ENCODE results near the genes SNX22 and PPIB.

GRCh38 chr15:63380206-63380520 is 1.5 kb downstream of the CA12 start:
- PRO-cap, result no peak
- CAGE, long polyA plus RNA, result no peak

GRCh38 chr15:63498769-63499480 is 5.5 kb upstream of the USP3 start:
- PRO-cap, result no peak
- CAGE, long polyA plus RNA, result no peak

- PRO-cap, result no peak
- CAGE, long polyA plus RNA, result no peak
These were observed 3.6 kb upstream of the USP3 start for GRCh38 chr15:63500664-63501224.

- PRO-cap, result no peak
- CAGE, long polyA plus RNA, result no peak
These were observed 35.0 kb downstream of the USP3 start for GRCh38 chr15:63539393-63539798.

DNA sequence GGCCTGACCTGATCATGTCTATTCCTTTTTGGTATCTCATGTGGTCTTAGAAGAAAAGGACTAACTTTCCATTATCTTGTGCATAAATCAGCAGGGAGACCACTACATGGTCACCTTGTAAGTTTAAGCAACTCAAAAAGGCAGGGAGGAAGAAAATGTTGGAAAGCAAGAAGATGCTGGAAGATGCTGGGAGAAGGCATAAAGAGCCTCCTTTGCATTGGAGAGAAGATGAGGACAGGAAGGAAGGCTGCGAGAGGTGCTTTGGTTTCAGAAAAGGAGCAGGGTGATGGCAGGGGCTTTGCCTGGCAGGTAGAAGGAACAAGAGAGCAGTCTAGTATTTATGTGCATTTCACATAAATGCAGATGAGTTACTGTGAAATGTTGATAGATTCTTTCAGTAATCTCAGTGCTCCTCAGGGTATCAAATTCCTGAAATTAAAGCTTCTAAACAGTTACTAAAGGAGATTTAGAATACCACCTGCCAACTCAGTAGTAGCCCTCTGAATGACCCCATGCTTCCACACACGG is 14.6 kb upstream of the FBXL22 start:
- PRO-cap, result no peak
- CAGE, long polyA plus RNA, result no peak

GRCh38 chr15:63599197-63599896 is 2.2 kb downstream of the FBXL22 start:
- PRO-cap, result bidirectional peak, plus-strand start at chr15:63599649, minus-strand start at chr15:63599375
- CAGE, long polyA plus RNA, result no peak

- PRO-cap, result no peak
- CAGE, long polyA plus RNA, result no peak
These were observed 24.5 kb downstream of the FBXL22 start for GRCh38 chr15:63621319-63622385.

GRCh38 chr15:63638945-63639163 is 41.7 kb downstream of the FBXL22 start:
- PRO-cap, result no peak
- CAGE, long polyA plus RNA, result no peak

DNA sequence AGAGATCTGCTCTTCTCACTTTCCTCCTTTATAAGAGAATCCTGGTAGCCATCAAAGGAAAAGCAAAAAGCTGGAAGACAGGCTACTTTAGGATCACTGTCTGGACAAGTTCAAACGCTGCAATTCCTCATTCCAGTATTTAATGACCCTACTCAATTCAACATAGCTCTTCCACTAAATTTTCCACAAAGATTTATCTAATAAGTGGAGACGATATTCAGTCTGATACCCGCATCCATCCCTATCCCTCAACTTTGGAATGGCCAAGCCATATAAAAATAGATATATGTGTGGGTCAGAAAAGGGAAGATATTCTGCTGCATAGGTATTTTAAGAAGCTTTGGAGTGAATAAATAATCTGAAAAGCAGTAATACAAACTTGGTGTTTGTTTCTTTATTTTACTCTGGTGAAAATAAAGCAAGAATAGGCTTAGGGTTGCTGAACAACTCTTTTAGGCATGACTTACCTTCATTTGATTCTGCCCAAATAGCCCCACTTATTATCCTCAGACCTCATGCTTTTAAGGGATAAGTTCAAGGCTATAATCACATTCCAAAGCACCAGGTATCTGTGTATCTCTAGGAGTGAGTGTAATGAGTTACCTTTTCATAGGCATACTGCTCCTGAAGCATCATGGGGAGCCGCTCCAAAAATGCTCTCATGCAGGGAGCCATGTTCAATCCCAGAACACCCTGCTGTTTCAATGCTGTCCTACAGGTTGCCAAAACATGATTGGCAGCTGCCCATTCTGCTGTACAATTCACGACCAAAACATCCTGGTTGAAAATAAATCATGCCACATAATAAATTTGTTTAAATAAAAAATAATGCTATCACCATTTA is 43.9 kb downstream of the FBXL22 start:
- PRO-cap, result no peak
- CAGE, long polyA plus RNA, result no peak

GRCh38 chr15:63744186-63744788 is 89.5 kb downstream of the HERC1 start:
- PRO-cap, result no peak
- CAGE, long polyA plus RNA, result no peak

GRCh38 chr15:63767976-63768686 is 65.6 kb downstream of the HERC1 start:
- PRO-cap, result no peak
- CAGE, long polyA plus RNA, result no peak

GRCh38 chr15:63916219-63916916 is 82.6 kb upstream of the HERC1 start:
- PRO-cap, result no peak
- CAGE, long polyA plus RNA, result no peak

GRCh38 chr15:63942604-63943249 is 103.6 kb downstream of the DAPK2 start:
- PRO-cap, result no peak
- CAGE, long polyA plus RNA, result no peak

- PRO-cap, result no peak
- CAGE, long polyA plus RNA, result no peak
These were observed 41.6 kb downstream of the DAPK2 start for GRCh38 chr15:64004601-64005075.

DNA sequence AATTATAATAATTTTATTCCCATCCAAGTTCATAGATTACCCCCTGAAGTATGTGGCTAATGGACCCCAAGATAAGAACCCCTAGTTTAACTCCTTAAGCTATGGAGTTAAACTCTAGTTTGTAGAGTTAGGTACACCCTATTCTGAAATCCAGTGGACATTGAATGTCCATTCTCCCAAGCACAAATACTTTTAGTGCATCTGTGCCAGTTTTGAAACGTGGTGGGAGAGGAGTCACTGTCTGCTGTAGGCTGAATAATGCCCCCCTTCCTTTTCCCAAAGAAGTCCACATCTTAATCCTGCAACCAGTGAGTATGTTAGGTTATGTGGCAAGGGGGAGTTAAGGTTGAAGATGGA is 10.4 kb downstream of the SNX1 start:
- PRO-cap, result no peak
- CAGE, long polyA plus RNA, result no peak

- PRO-cap, result unidirectional peak, plus-strand start at chr15:64151731
- CAGE, long polyA plus RNA, result no peak
These were observed at the start of gene SNX22 for GRCh38 chr15:64151035-64151856. Gene SNX22 (plus strand): TSS chr15:64151731.

GRCh38 chr15:64162456-64163637 is at the start of gene PPIB:
Gene PPIB (minus strand): TSS chr15:64163022.
- PRO-cap, result bidirectional peak, plus-strand start at chr15:64163427, minus-strand start at chr15:64162977
- CAGE, long polyA plus RNA, result start-site peak on the minus strand at chr15:64162979-64163015, 321 and 373 reads in 2 replicates

GRCh38 chr15:64507068-64507845 is 46.9 kb downstream of the ZNF609 start:
- PRO-cap, result no peak
- CAGE, long polyA plus RNA, result no peak

- PRO-cap, result no peak
- CAGE, long polyA plus RNA, result no peak
These were observed 152.7 kb downstream of the RBPMS2 start for GRCh38 chr15:64622487-64623284.

DNA sequence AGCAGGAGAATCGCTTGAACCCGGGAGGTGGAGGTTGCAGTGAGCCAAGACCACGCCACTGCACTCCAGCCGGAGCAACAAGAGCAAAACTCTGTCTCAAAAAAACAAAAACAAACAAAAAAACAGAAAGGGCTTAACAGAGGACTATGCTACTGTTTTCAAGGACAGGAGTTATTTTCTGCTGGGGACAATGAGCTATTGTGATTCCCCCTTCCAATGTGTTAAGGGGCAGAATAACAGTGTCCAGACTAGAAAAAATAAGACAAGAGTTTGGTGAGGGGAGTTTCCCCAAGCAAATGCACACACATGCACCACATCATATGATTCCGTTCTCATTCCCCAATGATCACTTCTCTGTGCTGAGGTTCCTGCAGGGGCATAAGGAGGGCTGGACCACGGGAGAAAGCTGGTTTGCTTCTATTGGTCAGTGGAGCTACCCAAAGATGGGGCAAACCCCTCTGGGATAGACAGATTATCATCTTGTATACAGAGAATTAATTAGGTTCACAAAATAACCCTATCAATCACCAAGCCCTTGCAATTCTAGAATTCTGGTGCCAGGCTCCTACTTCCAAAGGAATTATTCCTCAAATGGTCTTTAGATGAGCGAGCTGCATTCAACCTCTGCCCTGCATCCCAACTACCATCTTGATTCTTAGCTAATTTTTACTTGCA is 80.6 kb downstream of the RBPMS2 start:
- PRO-cap, result unidirectional peak, plus-strand start at position 335 of the sequence
- CAGE, long polyA plus RNA, result no peak